Kidney (tissue), 2 donors: ENCODE measurements around the genes GPR160 and TNIK.

GRCh38 chr3:161101342-161102164, 3.6 kb downstream of the B3GALNT1 start:
- PRO-cap = no peak
- RRBS = no CpG with 5 or more reads among the region's 8 CpGs

DNA sequence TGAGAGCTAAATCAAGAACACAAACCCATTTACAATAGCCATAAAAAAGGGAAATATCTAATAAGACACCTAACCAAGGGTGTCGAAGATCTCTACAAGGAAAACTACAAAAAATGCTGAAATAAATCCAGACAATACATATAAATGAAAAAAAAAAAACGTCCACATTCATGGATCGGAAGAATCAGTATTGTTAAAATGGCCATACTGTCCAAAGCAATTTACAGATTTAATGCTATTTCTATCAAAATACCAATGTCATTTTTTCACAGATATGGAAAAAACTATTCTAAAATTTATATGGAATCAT, 881.0 kb downstream of the SI start:
- PRO-cap = no peak
- RRBS = no CpG with 5 or more reads among the region's 3 CpGs

GRCh38 chr3:164918141-164918475, 160.2 kb downstream of the SI start:
- PRO-cap = no peak
- RRBS = no CpG with 5 or more reads among the region's 1 CpG

GRCh38 chr3:168029505-168030157, 66.1 kb downstream of the GOLIM4 start:
- PRO-cap = no peak
- RRBS = no CpG with 5 or more reads among the region's 8 CpGs

- PRO-cap = no peak
- RRBS = under 1% methylated on average over 3 of the region's 6 CpGs
Measured at GRCh38 chr3:168096177-168096253, 291 bp upstream of the GOLIM4 start.

DNA sequence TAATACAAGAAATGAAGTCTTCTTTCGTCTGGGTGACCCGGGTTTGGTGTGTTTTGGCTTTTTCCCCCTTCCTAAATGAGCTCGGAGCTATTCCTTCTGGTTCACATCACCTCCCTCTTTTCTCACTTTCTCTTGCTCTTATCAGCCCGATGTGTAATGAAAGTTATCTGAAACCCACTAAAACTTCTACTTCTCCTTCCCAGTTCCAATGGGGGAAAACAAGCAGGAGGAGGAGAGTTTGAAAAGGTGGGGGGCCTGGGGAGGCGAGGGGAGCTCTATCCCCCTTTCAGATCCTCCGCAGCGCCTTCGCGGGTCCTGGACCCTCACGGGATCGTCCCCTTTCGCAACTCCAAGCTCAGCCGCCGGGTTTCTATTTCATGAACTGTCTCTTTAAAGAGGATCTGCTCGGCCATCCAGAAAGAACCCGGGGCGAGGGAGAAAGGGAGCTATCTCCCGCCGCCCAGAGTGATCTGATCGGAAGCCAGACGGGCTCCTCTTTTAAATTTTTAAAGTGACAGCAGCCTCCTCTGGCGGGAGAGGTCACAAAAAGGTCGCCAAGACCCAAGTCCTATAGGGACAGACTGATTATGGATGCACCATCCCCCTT, 516.4 kb downstream of the MECOM start:
- PRO-cap = bidirectional peak, plus-strand start at position 416 of the sequence, minus-strand start at position 363 of the sequence; bidirectional peak, plus-strand start at position 471 of the sequence, minus-strand start at position 472 of the sequence
- RRBS = no CpG with 5 or more reads among the region's 23 CpGs

- PRO-cap = no peak
- RRBS = no CpG with 5 or more reads among the region's 1 CpG
Measured at GRCh38 chr3:169297461-169297867, 366.0 kb downstream of the MECOM start.

- PRO-cap = no peak
- RRBS = no CpG with 5 or more reads among the region's 1 CpG
Measured at GRCh38 chr3:169835957-169836418, 23.3 kb upstream of the LRRC34 start.

- PRO-cap = bidirectional peak, plus-strand start at chr3:169967107, minus-strand start at chr3:169967051; bidirectional peak, plus-strand start at chr3:169967282, minus-strand start at chr3:169967175
- RRBS = 3% methylated on average over 10 of the region's 44 CpGs
Measured at GRCh38 chr3:169966923-169967754, 532 bp downstream of the SEC62 start.

DNA sequence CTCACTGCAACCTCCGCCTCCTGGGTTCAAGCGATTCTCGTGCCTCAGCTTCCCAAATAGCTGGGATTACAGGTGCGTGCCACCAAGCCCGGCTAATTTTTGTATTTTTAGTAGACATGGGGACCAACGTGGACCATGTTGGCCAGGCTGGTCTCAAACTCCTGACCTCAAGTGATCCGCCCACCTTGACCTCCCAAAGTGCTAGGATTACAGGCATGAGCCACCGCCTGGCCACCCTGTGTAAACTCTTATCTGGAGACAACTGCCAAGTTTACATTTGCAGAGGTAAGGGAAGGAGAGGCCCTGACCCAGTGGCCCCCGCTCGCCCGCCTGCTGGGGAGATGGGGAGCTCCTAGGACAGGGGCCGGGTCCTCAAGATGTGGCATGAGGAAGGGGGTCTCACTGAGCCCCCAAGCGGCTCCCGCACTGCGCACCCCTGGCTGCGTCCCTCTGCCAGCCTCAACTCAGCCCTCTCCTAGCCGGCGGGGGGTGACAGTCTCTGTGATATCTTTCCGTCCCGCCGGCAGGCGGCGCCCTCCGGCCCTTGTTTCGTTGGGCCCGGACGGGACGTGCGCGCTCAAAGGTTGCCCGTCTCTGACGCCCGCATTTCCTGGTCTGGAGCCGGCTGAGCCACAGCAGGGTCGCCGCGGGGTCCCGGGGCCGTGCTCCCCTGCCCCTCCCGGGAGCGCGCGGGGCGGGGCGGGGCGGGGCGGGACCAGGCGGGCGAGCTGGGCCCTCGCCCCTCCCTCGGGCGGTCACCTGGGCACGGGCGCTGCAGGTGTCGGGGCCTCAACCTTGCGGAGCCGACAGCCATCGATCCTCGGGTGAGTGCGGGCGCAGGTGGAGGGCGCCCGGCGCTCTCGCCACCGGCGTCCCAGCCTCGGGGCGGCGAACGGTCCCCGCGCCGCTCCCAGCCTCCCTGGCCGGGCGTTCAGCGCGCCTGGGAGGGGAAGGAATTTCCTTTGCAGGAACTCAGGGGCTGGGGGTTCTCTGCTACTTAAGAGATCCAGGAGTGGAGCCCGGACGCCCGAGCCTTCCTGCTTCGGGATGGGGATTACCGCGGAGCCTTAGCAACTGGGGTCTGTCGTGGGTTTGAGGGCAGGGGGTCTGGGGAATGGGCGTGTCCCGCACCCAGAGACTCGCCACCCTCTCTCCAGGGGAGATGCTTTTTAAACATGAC, at the start of gene GPR160:
Gene GPR160, plus strand, starts transcription at position 604 of the 1,180 bp plus-strand sequence.
- PRO-cap = bidirectional peak, plus-strand start at position 816 of the sequence, minus-strand start at position 477 of the sequence
- RRBS = 2% methylated on average over 25 of the region's 88 CpGs

GRCh38 chr3:170178662-170178954, 2.9 kb downstream of the PHC3 start:
- PRO-cap = no peak
- RRBS = no CpG with 5 or more reads among the region's 3 CpGs

DNA sequence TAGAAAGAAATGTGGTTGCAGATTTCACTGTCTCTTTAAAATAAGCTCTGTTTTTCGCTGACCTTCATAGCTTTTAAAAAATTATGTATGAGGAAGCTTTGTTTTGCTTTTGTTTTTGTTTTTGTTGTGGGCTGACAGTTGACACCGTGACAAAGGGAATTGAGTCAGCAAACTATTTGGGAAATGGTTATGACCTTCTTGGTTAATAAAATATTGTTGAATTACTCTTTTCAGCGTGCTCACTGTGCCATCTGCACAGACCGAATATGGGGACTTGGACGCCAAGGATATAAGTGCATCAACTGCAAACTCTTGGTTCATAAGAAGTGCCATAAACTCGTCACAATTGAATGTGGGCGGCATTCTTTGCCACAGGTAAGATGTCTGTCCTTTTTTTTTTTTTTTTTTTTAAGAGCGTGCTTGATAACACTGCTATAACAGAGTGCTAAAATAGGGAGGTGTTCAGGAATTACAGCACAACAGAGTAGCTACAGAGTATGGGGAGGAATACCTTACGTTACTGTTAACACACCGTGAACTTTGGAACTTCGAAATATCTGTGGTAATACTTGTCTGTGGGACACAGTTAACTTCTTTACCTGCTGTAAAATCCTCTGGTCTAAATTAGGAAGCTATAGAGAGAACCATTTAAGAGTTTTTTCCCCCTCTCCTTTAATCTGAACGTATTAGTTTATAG, 48.1 kb downstream of the PRKCI start:
- PRO-cap = no peak
- RRBS = no CpG with 5 or more reads among the region's 12 CpGs

- PRO-cap = no peak
Measured at GRCh38 chr3:170751159-170751829, 118.7 kb downstream of the RPL22L1 start.

- PRO-cap = no peak
- RRBS = no CpG with 5 or more reads among the region's 3 CpGs
Measured at GRCh38 chr3:171024109-171024815, 2.3 kb downstream of the SLC2A2 start.

DNA sequence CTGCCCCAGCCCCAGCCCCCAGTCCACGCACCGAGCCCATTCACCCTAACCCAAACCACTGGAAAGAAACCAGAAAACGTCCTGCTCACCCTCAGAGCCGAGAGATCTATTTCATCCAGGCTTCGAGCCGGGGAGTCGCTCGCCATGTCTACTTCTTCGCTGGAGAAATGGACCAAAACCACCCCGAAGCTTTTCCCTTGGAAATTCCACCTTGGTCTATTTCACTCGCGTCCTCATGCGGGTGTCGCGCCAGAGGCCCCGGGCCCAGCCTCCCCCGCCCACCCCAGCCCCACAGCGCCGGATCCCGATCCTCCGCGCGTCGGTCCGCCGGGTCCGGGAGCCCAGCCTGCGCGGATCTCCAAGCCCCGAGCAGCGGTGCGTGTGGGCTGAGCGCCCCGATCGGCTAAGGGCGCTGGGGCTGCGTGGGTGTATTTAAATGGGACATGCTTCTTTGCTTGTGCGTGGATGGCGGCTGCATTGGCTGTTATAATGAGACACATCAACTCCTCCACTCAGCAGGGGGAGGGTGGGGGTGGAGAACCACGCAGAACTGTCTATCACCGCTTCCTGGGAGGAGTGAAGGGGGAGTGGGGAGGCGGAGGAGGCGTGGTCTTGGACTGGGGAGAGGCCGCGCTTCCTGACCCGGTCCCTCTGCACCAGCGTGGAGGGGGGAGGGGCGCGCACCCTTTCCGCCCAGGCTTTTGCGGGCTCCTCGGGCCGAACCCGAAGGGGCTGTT, at the start of gene TNIK:
Gene TNIK, minus strand, starts transcription at position 488 of the 737 bp plus-strand sequence.
- PRO-cap = unidirectional peak, minus-strand start at position 97 of the sequence; bidirectional peak, plus-strand start at position 654 of the sequence, minus-strand start at position 488 of the sequence
- RRBS = 3% methylated on average over 13 of the region's 54 CpGs

DNA sequence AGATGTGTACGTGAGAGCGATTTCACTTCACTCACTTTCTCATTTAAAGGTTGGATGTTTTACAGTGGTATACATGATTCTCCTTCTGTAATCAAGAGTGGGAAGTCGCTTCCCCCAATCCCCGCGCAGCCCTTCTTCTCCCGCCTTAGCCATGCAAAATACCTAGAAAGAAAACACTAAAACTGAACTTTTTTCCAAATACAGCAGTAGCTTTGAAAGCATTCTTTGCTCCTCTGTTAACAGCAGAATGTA, 1.1 kb upstream of the TNIK start:
- PRO-cap = no peak
- RRBS = no CpG with 5 or more reads among the region's 6 CpGs

- PRO-cap = no peak
- RRBS = no CpG with 5 or more reads among the region's 7 CpGs
Measured at GRCh38 chr3:171696773-171697187, 113.5 kb downstream of the PLD1 start.

- PRO-cap = no peak
- RRBS = no CpG with 5 or more reads among the region's 2 CpGs
Measured at GRCh38 chr3:171746674-171746992, 63.6 kb downstream of the PLD1 start.

DNA sequence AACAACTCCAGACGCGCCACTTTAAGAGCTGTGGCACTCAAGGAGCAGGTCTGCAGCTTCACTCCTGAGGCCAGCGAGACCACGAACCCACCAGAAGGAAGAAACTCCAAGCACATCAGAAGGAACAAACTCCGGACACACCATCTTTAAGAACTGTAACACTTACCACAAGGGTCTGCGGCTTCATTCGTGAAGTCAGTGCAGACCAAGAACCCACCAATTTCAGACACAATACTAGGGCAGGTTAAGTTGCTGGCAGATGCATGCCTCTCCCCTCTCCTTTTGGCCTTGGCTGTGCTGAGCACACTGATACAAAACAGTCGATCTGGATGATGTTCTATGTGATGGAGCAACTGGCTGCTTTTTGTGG, 63.3 kb downstream of the PLD1 start:
- PRO-cap = no peak
- RRBS = no CpG with 5 or more reads among the region's 8 CpGs

GRCh38 chr3:171779270-171779687, 31.0 kb downstream of the PLD1 start:
- PRO-cap = no peak
- RRBS = no CpG with 5 or more reads among the region's 3 CpGs